Colon Carcinoma Metastatic in the Lung (tissue), 2 donors: ENCODE measurements around a stretch of chr6.

GRCh38 chr6:147295067-147296329 lies 91.3 kb downstream of the STXBP5 start:
- PRO-cap, 2 experiments: no peak in any of the 2 experiments

GRCh38 chr6:147336709-147337081 lies 132.5 kb downstream of the STXBP5 start:
- PRO-cap, 2 experiments: no peak in any of the 2 experiments

GRCh38 chr6:148265023-148265625 lies 77.5 kb upstream of the SASH1 start:
- PRO-cap, 2 experiments: no peak in any of the 2 experiments

GRCh38 chr6:148397931-148398760 lies 55.5 kb downstream of the SASH1 start:
- PRO-cap, 2 experiments: no peak in any of the 2 experiments

DNA sequence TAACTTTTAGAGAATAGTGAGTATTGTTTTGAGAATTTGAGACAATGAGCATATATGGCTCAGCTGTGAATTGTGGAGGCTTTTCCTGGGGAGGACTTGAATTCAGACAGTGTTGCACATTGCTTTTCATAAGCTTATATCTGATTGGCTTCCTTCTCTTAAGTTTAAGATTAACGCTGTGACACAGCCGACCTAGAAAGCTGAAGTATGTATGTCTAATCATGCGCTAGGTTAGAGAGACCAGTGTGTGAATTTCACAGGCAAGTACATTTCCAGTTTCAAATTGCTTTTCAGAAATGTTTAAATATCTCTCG lies 166.4 kb downstream of the SASH1 start:
- PRO-cap, 2 experiments: no peak in any of the 2 experiments

- PRO-cap, 2 experiments: no peak in any of the 2 experiments
These were observed 176.9 kb downstream of the SASH1 start for GRCh38 chr6:148519345-148520038.

GRCh38 chr6:148533451-148534129 lies 191.0 kb downstream of the SASH1 start:
- PRO-cap, 2 experiments: no peak in any of the 2 experiments

DNA sequence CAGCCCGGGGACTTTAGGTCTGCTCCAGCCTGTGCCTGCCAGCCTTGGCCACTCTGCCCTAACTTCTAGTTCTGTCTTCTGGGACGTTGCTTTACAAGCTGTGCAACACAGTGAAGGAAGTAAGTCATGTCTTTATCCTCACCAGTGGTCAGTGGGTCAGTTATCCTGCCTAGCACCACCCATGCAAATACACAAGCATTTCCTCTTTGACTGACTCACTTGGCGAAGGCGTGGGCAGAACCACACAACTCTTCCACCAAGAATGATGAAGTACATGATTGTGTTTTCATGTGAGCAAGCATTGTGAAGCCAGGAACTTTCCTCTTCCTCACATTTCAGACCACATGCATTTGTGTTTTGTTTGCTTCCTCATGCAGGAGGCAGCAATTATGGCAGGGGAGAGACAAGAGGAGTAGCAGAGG lies 180.5 kb upstream of the UST start:
- PRO-cap, 2 experiments: no peak in any of the 2 experiments

DNA sequence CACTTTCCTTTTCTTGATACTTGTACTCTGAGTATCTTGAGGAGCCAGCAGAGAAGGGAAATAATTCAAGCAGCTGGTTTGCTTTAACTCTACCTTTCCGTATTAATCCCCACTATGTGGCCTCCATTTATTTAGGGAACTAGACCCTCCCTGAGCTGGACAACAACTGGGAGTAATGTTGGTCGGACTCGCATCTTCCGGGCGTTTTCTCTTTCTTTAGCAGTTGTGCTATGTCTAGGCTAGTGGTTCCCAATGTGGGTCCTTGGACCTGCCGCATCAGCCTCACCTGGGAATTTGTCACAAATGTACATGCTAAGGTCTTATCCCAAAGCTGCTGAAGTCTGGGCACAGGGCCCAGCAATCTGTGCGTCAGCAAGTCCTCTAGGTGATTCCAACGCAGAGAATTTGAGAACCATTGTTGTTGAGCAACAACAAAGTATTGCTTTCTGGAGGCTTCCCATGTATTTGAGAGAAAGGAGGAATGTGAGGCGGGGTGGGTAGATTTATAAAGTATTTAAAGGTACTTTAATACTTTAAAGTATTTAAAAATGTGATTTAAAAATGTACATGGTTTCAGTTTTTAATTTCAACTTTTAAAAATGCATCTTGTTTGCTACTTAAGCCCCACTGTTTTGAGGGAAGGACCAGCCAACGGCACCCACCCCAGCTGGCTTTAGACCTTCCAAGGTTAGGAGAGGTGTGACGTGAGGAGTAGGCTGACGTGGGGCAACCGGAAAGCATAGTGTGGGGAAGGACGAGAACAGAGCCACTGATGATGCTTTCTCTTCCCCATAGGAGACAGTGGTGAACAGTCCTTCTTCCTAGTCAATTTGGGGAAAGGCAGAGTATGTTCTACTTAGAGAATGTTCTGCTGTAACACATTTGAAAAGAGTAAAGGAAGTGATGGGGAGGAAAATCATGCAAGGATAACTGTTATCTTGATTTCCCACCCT lies 4.1 kb downstream of the UST start:
- PRO-cap, 2 experiments: no peak in any of the 2 experiments

- PRO-cap, 2 experiments: no peak in any of the 2 experiments
These were observed 51.5 kb downstream of the UST start for GRCh38 chr6:148798381-148798757.

GRCh38 chr6:148952517-148952822 lies 205.6 kb downstream of the UST start:
- PRO-cap, 2 experiments: no peak in any of the 2 experiments

- PRO-cap, 2 experiments: no peak in any of the 2 experiments
These were observed 265.1 kb downstream of the UST start for GRCh38 chr6:149011951-149012268.

- PRO-cap, 2 experiments: no peak in any of the 2 experiments
These were observed 274.4 kb downstream of the UST start for GRCh38 chr6:149021172-149021637.

DNA sequence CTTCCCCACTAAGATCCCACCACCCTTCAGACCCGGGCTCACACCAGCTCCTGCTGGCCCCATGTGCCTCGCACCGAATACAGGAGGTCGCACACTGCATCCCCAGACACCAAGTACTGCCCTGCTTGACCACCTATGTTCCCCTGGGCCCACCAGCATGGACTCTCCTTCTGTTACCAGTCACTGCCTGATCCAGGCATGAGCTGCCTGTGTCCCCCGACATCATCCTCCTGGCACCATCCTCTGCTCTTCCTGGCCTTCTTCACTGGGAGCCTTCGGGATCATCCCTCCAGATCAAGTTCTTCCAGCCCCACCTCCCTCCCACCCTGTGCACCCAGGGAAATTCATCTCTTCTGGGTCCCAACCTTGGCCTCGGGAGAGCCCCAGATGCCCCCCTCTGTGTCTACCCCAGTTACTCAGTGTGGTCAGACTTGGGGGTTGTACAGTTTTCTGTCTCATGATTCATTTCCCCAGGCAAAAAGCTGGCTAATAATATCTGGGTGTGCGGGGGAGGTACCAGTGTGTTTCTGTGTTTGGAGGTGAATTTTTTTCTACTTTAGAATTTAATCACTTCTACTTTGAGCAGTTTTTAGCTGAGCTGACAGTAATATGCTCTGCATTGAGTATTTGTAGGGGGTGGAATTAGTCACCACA lies 285.0 kb upstream of the TAB2 start:
- PRO-cap, 2 experiments: peak in 1 of 2 experiments; most common minus-strand start position 421 of the sequence (in 1)

DNA sequence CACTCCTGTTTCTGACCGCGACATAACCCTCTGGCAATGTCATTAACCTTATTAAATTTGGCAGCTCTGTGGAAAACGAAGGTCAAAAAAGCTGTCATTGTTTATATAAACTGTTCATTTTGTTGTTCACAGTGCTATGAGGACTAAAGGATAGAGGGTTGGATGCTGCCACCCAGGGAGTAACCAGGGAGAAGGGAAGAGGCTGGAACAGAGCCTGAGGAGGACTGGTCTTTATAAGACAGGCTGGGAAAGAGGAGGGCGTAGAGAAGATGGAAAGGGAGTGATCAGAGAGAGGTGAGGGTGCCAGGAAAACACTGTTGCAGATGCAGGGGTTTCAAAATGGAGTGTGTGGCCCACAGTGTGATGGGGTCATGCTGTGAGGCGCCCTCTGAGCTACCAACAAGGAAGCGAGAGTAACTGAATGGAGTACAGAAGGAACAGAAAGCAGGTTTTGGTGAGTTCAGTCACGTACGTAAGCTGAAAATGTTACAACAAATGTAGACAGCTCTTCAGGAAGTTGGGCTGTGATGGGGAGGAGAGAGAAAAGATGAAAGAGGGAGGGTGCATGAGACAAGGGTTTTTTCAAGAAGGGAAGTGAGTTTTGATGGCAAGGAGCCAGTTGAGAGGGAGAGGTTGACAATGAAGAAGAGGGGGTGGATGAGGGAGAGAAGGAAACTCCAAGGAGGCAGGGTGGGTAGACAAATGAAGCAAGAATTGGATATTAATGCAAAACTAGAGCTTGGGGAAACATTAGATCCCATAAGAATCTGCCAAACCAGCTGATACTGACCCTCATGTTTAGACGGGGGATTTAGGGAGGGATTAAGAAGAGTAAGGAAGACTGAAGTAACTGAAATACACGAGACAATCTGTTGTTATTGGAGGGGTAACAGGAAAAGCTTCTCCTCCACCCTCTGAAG lies 251.5 kb upstream of the TAB2 start:
- PRO-cap, 2 experiments: peak in 1 of 2 experiments; most common minus-strand start position 390 of the sequence (in 1)

DNA sequence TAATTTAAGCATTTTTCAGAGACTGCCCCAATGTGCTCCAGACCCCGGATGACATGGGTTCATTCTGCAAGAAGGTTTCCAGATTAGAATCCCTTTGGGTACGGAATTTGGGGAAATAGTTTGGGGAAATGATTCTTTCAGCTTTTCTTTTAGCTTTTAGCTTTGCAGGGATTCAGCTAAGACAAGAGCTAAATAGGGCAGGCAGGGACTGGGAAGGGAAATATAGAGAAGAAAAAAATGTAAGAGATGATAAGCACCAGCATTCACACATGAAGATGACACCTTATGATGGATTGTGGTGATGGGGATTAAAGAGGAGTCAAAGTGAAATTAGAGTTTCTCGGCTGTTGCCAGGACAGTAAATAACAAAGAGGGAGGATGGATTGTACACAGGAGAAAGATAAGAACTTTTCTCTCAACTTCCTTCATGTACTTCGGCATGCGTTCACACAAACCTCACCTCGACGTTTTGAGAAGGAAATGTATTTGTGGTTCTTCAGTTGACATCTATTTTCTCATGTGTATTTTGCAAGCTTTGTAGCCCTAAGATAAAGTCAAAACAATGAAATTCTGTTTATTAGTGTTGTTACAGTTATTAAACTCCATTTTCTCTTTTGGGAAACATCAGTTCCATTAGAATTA lies 169.2 kb upstream of the TAB2 start:
- PRO-cap, 2 experiments: no peak in any of the 2 experiments

- PRO-cap, 2 experiments: no peak in any of the 2 experiments
These were observed 45.8 kb upstream of the TAB2 start for GRCh38 chr6:149271819-149272104.

- PRO-cap, 2 experiments: no peak in any of the 2 experiments
These were observed 6.3 kb downstream of the TAB2 start for GRCh38 chr6:149323764-149324277.

- PRO-cap, 2 experiments: no peak in any of the 2 experiments
These were observed 30.4 kb downstream of the TAB2 start for GRCh38 chr6:149347874-149348439.

DNA sequence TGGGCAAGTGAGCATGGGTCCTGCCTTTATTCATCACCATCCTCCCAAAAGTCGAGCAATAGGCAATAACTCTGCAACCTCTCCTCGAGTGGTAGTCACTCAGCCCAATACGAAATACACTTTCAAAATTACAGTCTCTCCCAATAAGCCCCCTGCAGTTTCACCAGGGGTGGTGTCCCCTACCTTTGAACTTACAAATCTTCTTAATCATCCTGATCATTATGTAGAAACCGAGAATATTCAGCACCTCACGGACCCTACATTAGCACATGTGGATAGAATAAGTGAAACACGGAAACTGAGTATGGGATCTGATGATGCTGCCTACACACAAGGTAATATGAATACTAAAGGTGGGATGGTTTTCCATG lies 20.9 kb upstream of the SUMO4 start:
- PRO-cap, 2 experiments: no peak in any of the 2 experiments